ReNcell CX (cell line): ENCODE measurements around a stretch of chr4.

- PRO-cap = bidirectional peak, plus-strand start at chr4:664315, minus-strand start at chr4:664204
Measured at GRCh38 chr4:663878-664540, 10.1 kb downstream of the ATP5ME start.

- PRO-cap = no peak
Measured at GRCh38 chr4:669759-670350, 4.2 kb downstream of the ATP5ME start.

- PRO-cap = no peak
Measured at GRCh38 chr4:726576-727399, 21.2 kb downstream of the PCGF3 start.

DNA sequence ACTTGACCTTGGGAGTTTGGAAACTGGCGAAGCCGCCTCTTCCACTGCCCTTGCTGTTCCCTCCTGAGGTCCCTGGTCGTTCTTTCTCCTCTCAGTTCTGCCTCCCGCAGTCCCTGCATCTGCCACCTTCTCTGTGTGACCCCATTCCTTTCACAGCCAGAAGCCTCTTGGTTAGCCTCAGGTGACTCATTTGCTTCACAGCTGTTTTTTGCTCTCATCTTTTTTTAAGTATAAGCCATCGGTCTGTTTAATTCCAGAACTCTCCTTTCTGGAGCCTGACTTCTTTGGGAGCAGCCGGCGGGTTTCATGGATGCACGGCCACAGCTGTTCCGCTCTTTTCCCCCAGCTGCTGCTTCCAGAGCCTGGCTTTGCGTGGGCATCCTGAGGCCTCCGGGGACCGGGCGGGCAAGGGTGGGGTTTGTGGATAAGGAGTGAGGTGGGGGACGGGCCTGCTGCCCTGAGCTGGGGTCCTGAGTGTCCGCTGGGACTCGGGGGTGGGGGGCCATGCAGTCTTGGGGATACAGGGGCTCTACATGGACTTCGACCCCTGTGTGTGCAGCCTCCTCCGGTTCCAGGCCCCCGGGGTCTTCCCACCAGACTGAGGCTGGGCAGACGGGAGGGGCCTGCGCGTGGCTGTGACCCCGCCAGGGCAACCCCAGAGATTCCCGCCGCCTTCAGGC, 46.7 kb downstream of the PCGF3 start:
- PRO-cap = no peak

- PRO-cap = no peak
Measured at GRCh38 chr4:753977-754921, 48.6 kb downstream of the PCGF3 start.

GRCh38 chr4:768829-769713, 56.9 kb downstream of the CPLX1 start:
- PRO-cap = no peak

DNA sequence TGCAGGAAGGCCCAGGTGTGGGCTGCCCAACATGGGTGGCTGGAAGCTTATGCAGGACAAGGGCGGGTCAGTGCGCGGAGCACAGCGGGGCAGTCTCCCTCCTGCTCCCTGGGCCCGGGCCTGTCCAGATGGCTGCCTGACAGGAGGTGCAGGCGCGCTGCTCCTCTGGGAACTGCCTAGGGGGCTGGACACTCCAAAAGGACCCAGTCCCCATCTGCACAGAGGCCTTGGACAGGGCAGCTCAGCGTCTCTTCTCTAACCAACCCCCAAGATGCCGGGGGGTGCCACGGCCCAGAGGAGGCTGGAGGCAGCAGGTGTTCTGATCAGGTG, 36.4 kb downstream of the CPLX1 start:
- PRO-cap = no peak

- PRO-cap = unidirectional peak, minus-strand start at chr4:792438; unidirectional peak, minus-strand start at chr4:792474
Measured at GRCh38 chr4:792282-793165, 33.4 kb downstream of the CPLX1 start.

DNA sequence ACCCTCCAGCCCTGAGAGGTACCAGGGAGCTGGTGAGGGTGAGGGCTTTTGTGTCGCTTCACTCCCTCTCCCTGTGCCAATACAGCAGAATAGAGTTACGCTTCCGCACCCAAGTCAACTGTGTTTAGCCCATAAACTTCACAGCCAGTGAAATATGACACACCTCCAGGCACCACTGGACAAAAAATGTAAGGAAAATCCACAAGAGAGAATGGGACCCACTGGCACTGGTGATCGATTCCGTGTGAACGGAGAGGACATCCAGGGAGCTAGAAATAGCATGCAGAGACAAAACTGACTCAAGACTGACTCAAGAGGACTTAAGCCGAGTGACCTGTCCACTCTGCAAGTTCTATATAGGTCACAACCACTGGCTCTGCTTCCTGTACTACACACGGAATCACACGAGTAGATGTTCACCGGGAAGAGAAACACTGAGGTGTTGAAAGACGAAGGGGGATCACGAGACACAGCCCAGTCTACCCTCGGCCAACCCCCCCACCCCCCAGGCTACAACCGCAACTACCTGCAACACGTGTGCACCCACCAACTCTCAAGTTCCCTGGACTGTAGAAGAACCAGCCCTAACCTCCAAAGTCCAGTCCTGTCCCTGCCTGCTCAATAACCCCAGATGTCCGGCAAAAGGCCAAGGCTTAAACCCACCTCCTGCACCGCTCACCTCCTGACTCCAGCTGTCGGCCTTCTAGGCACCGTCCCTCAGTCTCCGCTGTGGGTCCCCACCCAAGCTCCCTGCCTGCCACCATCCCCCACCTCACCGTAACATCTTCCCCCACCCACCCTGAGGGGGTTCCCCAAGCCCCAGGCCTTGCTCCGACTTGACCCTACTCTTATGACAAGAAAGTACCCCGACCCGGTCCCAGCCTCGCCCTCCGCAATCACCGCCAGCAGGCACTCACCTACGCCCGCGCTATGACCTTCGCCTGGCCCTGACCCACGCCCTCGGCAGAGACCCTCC, 902 bp downstream of the GAK start:
- PRO-cap = no peak

DNA sequence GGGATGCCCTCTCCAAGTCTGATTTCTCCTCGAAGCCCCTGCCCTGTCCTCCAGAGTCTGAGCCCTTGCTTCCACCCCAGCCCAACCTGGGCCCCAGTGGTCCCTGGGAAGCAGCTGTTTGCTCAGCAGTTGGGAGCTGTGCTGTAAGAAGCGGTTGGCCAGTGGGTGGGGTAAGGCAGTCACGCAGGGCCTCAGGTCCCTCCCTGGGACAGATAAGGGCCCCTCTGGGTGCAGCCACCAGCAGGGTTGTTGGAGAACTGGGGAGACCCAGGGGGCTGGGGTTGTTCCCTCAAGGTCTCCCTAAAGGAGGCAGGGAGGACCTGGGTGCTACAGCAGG, 2.8 kb upstream of the SLC26A1 start:
- PRO-cap = no peak

DNA sequence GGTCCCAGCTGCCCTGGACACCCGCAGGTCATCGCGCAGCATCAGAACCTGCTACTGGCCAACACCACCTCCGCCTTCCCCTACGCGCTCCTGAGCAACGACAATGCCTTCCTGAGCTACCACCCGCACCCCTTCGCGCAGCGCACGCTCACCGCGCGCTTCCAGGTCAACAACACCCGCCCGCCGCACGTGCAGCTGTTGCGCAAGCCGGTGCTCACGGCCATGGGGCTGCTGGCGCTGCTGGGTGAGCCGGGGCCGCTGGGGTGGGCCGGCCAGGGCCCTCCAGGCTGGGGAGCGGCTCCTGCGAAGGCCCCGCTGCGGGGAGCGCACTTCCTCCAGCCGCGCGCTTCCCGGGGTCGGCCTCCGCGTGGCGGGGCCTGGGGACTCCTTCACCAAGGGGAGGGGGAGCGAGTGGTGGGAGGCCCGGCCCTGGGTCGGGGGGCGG, 9.1 kb upstream of the SLC26A1 start:
- PRO-cap = no peak

DNA sequence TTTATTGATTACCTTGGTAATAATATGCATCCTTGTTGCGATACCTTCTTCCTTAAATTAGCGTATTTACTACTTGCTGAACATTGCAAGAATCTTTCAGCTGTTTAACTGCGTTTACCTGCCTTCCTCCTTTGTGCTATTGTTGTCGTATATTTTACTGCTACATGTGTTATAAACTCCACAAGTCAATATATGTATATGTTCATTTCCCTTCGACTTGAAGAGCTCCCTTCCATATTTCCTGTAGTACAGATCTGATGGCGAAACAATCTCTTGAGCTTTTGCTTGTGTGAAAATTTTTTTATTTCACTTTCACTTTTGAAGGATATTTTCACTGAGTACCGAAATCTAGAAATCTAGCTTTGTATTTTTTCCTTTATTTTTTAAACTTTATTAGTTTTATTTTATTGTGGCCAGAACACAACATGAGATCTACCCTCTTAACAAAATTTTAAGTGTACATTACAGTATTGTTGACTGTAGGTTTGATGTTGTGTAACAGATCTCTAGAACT, 24.0 kb upstream of the RNF212 start:
- PRO-cap = no peak

DNA sequence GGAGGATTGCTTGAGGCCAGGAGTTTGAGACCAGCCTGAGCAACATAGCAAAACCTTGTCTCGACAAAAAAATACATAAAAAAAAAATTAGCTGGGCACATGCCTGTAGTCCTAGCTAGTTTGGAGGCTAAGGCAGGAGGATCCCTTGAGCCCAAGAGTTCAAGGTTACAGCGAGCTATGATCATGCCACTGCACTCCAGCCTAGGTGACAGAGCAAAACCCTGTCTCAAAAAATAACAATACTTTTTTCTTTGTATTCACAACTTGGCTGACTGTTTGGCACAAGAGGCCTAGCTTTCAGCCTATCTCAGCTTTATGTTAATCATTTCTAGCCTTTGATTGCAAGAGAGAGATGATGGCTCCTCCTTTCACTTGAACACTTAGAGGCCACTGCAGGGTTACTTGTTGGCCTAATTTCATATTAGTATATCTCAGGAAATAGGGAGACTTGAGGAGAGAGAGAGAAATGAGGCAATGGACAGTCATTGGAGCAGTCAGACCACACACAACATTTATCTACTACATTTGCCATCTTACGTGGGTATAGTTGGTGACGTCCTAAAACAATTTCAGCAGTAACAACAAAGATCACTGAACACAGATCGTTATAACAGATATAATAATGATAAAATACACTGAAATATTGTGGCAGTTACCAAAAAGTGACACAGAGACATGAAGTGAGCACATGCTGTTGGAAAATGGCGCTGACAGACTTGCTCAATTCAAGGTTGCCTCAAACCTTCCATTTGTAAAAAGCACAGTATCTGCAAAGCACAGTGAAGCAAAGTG, 13.2 kb downstream of the SPON2 start:
- PRO-cap = no peak

DNA sequence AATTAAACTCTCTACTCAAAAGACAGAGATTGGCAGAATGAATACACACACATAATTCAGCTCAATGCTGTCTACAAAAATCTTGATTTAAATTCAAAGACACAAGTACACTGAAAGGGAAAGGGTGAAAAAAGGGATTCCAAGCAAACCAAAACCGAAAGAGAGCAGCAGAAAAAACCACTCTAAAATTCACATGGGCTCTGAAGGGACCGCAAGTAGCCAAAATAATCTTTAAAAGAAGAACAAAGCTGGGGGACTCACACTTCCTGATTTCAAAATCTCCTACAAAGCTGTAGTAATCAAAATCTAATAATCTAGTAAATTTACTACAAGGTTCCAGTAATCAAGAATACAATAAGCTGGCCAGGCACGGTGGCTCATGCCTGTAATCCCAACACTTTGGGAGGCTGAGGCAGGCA, 11.9 kb upstream of the SPON2 start:
- PRO-cap = no peak

DNA sequence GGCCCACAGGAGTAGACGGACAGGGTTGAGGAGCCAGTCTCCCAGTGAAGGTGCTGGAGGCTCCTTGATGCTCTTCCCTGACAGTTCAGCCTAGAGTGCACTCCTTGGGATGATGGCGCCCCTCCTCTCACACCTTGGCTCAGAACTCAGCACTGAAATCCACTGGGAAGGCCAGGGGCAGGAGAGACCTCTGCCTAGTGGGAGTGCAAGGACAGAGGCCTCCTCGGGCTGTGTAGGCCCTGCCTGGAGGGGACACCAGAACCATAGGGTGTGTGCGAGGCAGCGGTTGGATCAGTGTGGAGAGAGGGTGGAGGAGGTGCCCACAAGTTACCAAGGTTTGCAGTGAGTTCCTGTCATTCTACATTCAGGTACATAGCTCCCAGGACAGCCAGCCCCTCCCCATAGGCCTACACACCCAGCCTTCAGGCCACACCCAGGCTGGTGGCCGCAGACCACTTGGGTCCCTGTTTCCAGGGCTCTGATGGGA, 19.2 kb upstream of the SPON2 start:
- PRO-cap = no peak

DNA sequence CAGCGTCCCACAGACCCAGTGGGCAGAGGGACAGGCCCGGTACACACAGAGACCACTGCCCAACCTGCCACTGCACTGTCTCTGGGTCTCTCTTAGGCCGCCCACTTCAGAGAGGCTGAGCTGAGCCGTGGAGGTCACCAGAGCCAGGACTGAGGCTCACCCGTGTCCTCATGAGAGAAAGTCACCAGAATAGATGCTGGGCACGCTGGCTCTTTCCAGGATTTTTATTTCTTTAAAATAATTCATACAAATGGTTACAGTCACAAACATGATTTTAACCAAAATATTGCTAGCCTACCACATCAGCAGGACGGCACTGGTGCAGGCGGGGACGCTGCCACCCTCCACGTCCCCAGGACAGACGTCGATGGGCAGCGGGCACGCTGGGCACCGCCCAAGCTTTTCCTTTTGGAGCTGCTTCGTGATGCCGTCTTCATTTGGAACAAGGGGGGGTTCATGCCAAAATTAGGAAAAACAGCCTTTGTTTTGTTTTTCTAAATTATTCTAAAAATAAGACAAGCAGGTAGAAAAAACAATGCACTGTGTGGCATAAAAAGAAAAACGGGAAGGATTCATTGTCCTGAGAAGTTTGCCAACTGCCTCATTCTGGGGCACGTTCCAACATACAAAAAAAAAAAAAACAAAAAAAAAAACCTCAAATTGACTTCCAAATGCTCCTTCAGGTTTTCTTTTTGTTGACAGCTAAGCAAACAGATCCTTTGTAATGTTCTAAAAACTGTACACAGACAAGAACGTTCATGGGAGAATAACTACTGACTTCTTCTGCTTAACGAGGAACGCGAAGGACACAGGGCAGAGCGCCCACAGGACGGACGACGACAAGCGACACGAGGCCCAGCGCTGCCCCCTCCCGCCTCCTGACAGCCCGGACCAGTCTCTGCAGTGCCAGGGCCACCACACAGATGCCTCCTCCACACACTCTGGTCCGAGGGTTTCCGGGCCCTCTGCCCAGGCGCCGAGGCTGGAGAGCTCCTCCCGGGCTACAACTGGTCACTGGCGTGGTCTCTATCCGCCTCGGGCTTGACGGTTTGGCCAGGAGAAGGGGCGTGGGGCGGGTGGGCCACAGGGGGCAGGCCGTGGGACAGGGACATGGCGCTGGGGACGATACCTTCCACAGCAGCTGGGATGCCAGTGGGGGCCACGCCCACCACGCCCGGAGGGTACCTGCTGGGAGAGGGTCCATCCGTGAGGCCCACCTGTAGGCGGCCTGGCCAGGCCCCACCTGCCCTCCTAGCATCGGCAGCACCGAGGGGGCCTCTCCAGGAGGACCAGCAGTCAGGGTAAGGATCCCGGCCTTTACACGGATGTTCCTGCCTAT, 37.2 kb downstream of the CTBP1 start:
- PRO-cap = no peak

- PRO-cap = no peak
Measured at GRCh38 chr4:1241229-1241718, 7.7 kb downstream of the CTBP1 start.

GRCh38 chr4:1319383-1320660, 27.2 kb upstream of the UVSSA start:
- PRO-cap = no peak

- PRO-cap = no peak
Measured at GRCh38 chr4:1337205-1338051, 9.6 kb upstream of the UVSSA start.

DNA sequence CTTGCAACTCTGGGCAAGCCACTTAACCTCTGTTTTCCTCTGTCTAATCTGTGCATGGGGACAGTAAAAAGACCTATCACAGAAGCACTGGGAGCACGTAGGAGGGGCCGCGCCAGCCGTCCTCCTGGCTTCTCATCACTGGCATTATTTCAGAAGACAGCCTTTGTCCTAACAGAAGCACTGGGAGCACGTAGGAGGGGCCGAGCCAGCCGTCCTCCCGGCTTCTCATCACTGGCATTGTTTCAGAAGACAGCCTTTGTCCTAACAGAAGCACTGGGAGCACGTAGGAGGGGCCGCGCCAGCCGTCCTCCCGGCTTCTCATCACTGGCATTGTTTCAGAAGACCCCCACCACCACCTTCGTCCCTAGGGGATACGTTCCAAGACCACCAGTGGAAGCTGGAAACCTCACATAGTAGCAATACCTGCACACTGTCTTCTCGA, 118.0 kb upstream of the NKX1-1 start:
- PRO-cap = no peak